Lung (tissue), 4 donors: ENCODE data around the genes KANK2, RAB3D, SWSAP1, ELAVL3 and ACP5.

GRCh38 chr19:11083829-11084352, 5.4 kb upstream of the LDLR start:
- PRO-cap = no peak
- RAMPAGE, long total RNA = no peak
- RRBS = no CpG with 5 or more reads among the region's 7 CpGs

- PRO-cap = no peak
- RAMPAGE, long total RNA = no peak
- RRBS = no CpG with 5 or more reads among the region's 7 CpGs
Measured at GRCh38 chr19:11109460-11109796, 20.2 kb downstream of the LDLR start.

- PRO-cap = no peak
- RAMPAGE, long total RNA = no peak
- RRBS = 11% methylated on average over 16 of the region's 22 CpGs
Measured at GRCh38 chr19:11142211-11143056, 13.1 kb downstream of the SPC24 start.

DNA sequence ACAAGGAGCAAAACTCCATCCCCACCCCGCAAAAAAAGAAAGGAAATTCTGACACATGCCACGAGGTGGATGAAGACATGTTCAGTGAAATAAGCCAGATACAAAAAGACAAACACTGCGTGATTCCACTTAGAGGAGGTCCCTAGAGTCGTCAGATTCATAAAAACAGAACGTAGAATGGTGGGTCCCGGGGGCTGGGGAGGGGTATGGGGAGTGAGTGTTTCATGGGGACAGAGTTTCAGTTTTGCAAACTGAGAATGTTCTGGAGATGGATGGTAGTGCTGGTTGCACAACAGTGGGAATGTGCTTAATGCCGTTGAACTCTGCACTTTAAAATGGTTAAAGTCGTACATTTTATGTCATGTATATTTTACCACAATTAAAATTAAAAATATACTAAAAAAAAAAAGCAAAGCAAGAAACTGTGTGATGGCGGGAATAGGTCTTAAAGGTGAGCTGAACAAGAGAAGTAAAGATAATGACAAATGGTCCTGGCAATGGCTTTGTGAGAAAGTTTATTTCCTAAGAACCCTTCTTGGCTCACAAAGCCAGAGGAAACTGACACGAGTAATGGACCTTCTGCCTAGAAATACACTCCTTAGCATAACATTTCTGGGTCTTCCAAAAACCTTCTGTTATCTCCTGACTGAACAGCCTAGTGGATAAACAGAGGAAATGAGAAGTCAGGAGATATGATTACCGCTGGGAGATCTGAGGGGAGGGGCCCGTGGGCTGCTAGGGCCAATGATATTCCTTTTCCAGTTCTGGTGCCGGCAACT, 4.2 kb upstream of the SPC24 start:
- PRO-cap = no peak
- RAMPAGE, long total RNA = no peak
- RRBS = no CpG with 5 or more reads among the region's 13 CpGs

DNA sequence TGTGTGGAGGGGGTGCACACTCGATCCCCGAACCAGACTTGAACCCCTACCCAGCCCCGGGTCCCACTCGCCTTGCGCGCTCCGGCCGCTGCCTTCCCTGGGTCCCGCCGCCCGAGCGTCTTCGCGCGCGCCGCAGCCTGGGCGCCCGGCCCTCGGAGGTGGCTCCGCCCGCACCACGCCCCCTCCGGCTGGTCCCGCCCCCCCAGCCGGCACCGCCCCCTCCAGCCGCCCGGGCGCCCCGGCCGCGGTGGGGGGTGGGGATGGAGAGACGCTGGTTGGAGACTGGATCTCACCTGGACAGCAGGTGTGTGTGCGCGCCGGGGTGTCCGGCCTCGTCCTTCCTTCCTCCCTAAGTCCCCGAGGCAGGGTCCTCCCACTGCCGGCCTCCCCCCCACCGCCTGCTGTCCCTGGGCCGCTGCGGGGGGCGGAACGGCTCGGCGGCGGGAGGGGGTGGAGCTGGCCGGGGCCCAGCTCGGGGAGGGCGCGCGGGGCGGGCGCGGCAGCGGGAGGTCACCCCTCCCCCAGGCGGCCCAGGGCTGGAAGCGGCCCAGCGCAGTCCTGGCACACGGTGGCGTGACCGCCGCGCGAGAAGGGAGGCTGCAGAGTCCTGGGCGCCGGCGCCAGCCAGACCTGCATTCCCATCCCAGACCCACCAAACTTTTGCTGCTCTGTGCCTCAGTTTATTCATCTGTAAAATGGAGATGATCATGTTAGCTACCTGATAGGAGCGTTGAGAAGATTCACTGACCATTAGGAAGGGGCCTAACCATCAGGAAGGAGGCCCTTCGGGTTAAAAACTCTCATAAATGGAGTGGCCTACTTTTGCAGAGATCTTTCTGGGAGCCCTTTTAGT, at the start of gene KANK2:
TSS of gene KANK2 (minus strand) at position 132 of the 853 bp plus-strand sequence.
- PRO-cap = bidirectional peak, plus-strand start at position 564 of the sequence, minus-strand start at position 122 of the sequence
- RAMPAGE, long total RNA = start-site peak on the minus strand centred at position 113 of the sequence, 9 bp wide, 148 and 228 reads in 2 replicates; start-site peak on the minus strand centred at position 401 of the sequence, 104 bp wide, 27 and 142 reads in 2 replicates
- RRBS = 1% methylated on average over 28 of the region's 72 CpGs

GRCh38 chr19:11322227-11323001, 17.0 kb downstream of the RAB3D start:
- PRO-cap = no peak
- RAMPAGE, long total RNA = no peak
- RRBS = no CpG with 5 or more reads among the region's 8 CpGs

DNA sequence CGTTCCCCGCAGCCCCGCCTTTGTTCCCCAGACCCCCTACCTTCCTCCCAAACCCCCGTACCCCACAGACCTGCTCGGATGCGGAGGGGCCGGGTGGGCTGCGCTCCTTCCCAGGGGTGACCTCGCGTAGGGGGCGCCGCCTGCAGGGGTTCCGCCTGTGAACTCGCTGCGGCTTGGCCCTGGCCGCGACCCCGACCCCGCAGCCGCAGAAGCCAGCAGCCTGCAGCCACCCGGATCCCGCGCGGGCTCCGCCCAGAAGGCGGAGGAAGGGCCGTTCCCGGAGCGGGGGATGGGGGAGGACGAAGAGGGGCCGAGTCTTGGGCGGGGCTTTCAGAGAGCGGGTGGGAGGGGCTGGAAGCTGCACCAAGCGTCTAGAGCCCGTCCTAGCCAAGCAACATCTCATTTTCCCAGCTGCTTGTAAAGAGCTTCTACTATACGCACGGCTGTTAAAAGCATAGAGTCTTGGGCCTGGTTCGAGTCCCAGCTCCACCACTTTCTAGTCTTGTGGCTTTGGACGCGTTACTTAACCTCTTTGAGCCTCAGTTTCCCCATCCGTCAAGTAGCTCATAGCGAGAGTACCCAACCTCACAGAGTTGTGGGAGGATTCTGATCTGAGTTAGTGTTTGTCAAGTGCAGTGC, at the start of gene RAB3D:
TSS of gene RAB3D (minus strand) at position 259 of the 639 bp plus-strand sequence.
- PRO-cap = unidirectional peak, minus-strand start at position 165 of the sequence; unidirectional peak, minus-strand start at position 259 of the sequence
- RAMPAGE, long total RNA = start-site peak on the minus strand centred at position 218 of the sequence, 51 bp wide, 95 and 22 reads in 2 replicates
- RRBS = under 1% methylated on average over 8 of the region's 42 CpGs

DNA sequence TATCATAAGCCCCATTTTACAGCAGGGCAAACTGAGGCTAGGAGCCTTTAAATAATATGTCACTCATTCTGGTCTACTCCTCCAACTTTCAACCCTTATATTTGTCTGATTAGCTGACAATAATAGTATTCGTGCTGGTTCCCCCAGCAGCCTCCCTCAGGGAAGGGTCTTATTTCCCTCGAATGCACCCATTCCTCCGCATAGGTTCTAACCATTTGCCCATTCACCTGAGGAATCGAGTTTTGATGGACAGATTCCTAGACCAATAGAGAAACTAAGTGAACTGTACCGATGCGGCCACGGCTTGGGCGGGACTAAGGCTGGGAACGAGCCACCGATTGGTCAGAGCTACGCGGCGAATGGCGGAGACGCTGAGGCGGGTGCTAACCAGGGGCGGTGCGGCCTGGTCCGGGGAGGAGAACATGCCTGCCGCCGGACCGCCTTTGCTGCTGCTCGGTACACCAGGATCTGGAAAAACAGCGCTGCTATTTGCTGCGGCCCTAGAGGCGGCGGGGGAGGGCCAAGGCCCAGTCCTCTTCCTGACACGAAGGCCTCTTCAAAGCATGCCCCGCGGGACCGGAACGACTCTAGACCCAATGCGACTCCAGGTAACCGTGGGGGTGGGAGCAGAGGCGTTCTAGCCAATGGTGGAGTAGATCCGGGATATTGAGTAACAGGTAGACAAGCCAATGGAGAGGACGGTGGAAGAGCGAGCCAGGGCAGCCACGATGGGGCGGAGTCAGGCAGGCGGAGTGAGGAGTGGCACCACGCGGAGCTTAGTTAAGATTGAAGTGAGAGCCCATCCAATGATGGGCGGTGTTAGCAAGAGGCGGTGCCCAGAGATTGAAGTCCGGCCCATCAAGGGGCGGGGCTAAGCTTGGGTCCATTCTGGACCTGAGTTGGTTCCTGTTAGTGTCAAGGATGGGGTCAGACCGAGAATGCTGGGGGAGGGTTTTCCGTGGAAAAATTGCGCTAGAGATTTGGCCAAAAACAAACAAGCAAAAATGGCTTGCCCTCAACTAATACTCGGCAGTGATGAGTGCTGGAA, at the start of gene SWSAP1:
TSS of gene SWSAP1 (plus strand) at position 345 of the 1,048 bp plus-strand sequence.
- PRO-cap = bidirectional peak, plus-strand start at position 386 of the sequence, minus-strand start at position 204 of the sequence; bidirectional peak, plus-strand start at position 912 of the sequence, minus-strand start at position 580 of the sequence
- RAMPAGE, long total RNA = start-site peak on the plus strand centred at position 363 of the sequence, 36 bp wide, 32 and 6 reads in 2 replicates
- RRBS = under 1% methylated on average over 5 of the region's 51 CpGs

DNA sequence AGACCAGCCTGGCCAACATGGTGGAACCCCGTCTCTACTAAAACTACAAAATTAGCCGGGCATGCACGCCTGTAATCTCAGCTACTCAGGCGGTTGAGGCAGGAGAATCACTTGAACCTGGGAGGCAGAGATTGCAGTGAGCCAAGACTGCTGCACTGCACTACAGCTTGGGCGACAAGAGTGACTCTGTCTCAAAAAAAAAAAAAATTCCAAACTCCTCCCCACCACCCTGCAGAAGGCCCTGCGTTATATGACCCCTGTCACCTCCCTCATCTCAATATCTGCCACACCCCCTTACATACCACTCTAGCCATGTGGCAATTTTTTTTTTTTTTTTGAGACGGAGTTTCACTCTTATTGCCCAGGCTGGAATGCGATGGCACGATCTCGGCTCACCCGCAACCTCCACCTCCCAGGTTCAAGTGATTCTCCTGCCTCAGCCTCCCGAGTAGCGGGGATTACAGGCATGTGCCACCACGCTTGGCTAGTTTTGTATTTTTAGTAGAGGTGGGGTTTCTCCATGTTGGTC, 4.7 kb downstream of the EPOR start:
- PRO-cap = no peak
- RAMPAGE, long total RNA = no peak
- RRBS = no CpG with 5 or more reads among the region's 14 CpGs

DNA sequence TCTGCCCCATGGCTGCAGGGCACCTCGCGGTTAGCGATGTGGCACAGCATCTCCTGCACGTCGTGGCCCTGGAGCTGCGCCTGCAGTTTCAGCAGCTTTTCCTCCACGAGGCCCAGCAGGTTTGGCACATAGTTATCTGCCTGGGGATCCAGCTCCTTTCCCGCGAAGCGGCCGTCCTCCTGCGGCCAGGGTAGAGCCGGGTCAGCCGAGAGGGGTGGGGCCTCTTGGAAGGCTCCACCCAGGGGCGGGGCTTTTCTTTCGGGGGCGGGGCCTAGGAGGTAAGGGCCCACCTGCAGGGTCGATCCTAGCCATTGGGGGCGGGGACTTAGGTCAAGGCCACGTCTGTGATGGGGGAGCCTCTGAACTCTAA, 2.5 kb upstream of the RGL3 start:
- PRO-cap = no peak
- RAMPAGE, long total RNA = no peak
- RRBS = no CpG with 5 or more reads among the region's 20 CpGs

DNA sequence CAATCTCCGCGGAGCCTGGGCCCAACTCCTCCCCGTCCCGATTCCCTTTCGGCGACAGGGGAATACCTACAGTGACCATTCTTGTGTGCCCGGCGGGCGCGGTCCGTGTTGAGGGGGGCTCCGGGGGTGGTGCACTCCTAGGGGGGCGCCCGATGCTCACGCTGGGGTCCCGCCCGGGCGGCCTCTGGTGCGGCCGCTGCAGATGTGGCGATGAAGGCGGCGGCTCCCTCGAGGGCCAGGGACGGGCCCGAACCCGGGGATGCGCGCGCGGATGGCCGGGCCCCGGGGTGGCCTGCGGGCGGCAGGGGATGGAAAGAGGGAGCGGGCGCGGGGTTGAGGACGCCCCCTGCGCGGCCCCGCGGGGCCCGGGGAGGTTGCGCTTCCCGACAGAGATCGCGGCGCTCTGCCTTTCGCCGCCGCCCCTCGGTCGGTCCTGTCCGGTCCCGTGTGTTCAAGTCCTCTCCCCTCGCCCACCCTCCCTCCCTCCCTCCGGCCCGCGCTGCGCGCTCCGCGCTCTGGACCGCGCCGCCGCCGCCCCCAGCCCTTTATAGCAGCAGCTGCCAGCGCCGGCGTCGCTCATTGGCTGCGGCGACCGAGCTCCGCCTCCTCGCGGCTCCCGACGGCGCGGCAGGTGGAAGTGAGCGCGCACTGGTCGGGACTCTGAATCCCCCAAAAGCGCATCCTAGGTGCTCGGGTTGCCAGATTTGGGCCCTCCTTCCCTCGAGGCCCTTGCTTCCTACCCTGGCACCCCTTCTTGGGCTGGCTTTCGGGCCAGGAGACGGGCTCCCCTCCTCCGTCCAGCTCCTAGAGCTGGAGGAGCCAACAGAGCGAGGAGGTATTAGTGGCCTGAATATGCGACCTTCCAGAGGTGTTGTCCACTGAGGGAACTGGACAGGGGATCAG, at the start of gene ELAVL3:
TSS of gene ELAVL3 (minus strand) at position 517 of the 903 bp plus-strand sequence.
- PRO-cap = no peak
- RAMPAGE, long total RNA = no peak
- RRBS = 11% methylated on average over 48 of the region's 94 CpGs

DNA sequence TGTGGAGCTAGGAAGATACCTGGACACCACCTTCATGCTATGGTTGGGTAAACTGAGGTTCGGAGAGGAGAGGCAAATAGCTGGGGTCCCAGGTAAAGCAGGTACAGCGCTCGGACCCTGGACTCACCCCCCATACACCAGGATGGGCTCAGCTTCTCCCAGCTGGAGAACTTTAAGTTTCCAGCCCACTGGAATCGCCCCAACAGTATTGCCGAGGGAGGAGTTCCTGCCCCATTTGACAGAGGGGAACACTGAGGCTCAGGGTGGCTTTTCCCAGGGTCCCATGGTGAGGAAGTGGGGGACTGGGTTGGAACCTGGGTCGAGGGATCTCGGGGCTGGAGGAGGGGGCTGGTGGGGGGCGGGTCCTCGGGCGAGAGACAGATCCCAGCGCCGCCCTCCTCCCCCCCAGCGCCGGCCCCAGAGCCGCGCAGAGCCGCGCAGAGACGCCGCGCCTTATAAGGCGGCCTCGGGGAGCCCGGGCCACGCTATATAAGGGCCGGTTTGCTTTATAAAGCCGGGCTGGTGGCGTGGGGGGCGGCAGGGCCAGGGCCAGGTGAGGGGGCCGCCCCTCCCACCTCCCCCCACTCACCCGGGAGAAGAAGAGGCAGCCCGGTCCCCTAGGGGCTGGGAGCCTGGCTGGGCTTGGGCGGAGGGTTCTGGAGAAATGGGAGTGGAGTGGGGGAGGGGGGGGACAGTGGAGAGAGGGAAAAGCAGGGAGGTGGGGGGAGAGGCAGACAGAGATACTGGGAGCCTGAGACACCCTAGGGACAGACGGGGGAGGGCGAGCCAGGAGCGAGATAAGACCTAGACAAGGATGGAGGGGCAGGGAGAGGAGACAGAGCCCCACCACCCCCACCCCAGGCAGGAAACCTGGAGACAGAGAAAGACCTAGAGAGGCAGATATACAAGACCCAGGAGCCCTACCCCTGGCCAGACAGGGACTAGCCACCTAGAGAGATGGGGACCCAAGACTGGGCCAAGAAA, 1.1 kb downstream of the CNN1 start:
- PRO-cap = no peak
- RAMPAGE, long total RNA = no peak
- RRBS = 5% methylated on average over 16 of the region's 36 CpGs

GRCh38 chr19:11576209-11576824, 1.1 kb downstream of the ACP5 start:
- PRO-cap = no peak
- RAMPAGE, long total RNA = no peak
- RRBS = no CpG with 5 or more reads among the region's 22 CpGs

DNA sequence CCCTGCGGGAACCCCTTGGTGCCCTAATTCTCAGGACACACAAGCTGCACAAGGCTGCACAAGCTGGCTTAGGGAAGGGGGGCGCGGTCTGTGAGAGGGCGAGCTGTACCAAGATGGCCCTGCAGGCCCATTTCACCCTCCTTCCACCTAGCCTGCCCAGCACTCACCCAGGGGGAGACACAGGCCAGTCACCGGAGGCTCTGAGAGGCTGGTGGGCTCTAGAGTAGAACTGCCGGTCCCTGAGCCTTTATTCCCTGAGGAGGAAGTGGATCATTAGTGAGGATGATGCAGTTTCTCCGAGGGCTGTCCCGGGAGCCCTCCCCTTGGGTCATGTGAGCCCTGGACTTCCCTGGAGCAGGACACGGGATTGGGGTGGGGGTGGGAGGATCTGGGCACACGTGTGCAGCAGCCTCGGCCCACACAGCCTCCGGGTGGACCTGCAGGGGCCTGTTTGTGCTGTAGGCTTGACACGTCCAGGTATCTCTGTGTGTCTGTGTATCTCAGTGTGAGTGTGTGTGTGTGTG, at the start of gene ACP5:
TSS of gene ACP5 (minus strand) at position 220 of the 524 bp plus-strand sequence.
- PRO-cap = no peak
- RAMPAGE, long total RNA = no peak
- RRBS = 41% methylated on average over 7 of the region's 13 CpGs

GRCh38 chr19:11693605-11694445, 44.9 kb downstream of the ZNF823 start:
- PRO-cap = no peak
- RAMPAGE, long total RNA = no peak
- RRBS = 3% methylated on average over 1 of the region's 10 CpGs

DNA sequence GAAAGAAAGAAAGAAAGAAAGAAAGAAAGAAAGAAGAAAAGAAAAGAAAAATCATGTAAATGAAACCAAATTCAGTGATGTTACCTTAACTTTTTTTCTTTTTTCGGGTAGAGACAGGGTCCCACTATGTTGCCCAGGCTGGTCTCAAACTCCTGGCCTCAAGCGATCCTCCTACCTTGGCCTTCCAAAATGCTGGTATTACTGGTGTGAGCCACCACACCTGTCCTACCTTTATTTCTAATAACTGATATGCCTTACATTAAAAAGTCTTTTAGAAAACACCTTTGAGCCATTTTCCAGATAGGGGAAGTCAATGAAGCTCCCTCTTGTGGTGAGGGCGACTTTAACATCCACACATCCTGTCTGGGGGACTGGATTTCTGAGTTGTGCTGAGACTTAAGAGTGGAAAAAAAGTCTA, 2.1 kb upstream of the ZNF440 start:
- PRO-cap = no peak
- RAMPAGE, long total RNA = no peak
- RRBS = no CpG with 5 or more reads among the region's 3 CpGs

DNA sequence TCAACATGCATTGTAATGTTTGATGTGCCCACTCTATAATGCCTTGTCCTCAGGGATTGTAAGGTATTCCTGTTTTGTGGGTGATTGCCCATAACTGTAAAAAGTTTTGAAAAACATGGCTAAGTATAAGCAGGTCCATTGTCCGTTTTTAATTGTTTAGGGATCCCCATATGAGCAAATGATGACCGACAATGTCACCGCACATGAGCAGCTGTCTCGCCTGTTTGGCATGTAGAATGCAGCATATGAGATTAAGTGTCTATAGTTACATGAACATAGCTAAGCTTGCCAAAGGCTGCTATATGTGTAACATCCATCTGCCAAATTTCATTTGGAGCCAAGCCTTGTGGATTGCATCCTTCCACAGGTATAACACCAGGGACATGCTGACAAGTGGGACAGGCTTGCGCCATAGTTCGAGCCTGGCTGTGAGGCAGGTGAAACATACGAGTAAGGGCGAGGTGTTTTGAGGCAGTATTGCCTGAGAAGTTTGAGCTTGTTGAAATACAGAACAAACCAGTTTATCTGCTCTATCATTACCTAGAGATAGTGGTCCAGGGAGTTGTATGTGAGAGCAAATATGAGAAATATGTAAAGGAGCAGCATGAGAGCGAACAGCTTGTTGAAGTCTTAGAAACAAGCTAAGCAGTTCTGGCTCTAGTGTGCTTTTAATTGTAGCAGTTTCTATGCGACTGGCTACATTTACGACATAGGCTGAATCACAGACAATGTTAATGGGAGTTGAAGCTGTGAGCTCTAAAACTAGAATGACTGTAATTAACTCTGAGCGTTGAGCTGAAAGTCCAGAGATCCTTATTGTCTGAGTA, 8.0 kb downstream of the ZNF439 start:
- PRO-cap = no peak
- RAMPAGE, long total RNA = no peak
- RRBS = no CpG with 5 or more reads among the region's 12 CpGs

- PRO-cap = no peak
- RAMPAGE, long total RNA = no peak
- RRBS = no CpG with 5 or more reads among the region's 8 CpGs
Measured at GRCh38 chr19:12296620-12296986, 1.9 kb upstream of the ZNF44 start.

DNA sequence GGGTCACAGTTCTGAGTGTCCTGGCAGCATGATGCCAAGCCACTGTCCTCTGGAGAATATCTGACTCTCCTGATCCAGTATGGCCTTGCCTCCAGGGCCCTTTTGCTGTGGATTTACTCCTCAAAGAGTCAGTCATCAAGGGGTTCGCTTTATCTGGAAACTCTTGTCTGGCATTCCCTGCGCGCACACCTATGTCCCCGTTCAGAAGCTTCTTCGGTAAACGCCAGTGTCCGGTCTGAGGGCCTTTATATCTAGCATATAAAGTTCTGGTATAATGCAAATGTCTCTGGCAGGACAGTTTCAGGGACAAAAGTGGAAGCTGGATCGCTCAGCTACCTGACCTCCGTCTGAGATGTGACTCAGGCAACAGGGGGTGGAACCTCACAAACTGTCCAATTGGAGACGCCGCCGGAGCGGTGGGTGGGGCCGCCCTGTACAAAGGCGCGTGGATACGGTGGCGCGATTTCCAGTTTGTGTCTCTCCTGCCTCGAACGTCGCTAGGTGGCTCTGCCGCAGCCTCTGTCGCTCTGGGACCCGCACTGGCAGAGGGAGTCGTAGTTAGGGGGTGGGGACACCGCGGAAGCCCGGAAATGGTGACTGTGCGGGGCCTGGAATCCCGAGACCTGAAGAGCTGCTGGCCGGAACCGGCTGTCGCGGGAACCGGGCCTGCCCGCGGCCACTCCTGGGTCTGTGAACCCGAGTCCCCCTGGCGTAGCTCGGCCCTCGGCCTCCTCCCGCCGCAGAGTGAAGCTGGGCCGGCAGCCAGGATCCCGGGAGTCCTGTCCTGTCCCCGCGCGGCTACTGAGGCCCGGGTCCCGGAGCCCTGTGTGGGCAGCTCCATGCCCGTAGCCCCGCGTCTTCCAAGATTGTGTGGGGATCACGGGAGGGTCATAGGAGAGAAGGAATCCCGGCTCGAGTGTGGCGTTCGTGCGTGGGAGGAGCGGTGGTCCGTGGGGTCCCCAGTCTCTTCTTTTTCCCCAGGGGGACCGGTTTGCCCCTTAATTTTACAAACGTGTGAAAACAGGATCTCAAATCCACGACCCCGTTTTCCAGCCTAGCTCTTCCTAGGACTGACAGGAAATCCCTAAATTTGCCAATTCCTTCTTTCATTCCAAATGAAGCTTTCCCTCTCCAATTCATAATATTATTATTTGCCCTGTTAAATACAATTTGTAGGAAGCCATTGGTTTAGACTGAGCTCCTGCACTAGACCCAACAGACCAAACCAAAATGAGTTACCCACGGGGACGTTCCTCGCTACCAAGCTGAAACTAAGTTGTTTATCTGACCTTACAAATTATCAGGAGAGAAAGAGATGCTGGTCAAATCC, 10.8 kb upstream of the ZNF709 start:
- PRO-cap = no peak
- RAMPAGE, long total RNA = no peak
- RRBS = 3% methylated on average over 21 of the region's 69 CpGs

DNA sequence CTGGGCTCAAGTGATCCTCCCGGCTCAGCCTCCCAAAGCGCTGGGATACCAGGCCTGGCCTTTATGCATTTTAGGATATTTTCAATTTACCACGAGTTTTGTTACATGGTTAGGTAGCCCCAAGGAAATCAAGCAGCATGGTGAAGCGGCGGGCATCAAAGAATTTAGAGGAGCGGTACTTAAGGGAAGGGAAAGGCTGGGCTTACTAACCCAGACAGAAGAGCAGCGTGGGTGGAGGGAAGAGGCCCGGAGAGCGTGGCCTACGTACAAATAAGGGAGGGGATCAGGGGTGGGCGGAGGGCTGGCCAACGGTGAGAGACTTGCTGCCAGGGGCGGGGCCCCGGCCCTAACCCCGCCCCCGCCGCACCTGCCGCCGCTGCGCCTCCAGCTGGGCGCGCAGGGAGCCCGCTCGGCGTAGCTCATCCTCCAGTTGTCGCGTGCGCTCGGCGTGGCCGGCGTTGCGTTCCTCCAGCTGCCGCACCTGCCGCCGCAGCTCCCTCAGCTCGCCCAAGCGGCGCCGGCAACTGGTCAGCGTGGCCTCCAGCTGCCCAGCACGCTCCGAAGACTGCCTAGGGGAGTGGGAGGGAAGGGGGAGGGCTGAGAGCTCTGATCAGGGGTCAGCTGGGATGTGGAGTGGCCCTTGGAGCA, 5.7 kb downstream of the HOOK2 start:
- PRO-cap = no peak
- RAMPAGE, long total RNA = no peak
- RRBS = 61% methylated on average over 16 of the region's 43 CpGs